Paraaortic lymph node (tissue), 1 donor: ENCODE measurements around a stretch of chr4.

GRCh38 chr4:4851728-4851971, 7.8 kb upstream of the MSX1 start:
- PRO-cap: unidirectional peak, minus-strand start at chr4:4851887

DNA sequence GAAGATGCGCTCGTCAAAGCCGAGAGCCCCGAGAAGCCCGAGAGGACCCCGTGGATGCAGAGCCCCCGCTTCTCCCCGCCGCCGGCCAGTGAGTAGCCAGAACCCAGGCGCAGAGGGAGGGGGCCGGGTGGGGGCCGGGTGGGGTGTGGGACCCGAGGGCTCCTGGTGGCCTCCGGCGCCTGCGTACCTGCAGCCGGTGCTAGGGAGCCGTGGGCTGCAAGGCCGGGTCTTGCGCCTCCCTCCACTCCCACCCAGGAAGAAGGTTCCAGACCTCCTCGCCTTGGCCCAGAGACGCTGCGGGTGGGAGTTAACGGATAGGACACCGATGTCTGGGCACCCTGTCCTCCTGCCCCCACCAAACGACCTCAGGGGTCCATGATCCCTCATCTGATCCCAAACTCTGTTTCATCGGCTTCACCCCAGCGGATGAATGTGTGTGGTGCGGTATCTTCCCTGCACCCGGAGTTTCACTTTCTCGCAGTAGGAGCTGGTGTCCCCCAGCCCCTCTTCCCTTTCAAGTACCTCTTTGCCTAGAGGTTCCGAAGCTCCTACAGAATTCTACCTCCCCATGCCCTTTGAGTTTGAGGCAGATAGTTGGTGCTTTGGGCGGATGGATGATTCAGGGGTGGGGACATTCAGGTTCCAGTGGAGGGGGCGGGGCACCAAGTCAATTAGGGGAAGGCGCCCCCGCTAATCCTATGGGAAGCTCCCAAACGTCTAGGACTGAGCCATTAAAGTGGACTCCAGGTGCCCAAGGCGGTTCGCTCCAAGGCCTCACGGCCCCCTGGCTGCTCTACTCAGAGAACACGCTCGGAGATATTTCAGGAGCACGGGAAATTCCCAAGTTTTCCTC, 1.0 kb downstream of the MSX1 start:
- PRO-cap: unidirectional peak, minus-strand start at position 795 of the sequence

- PRO-cap: no peak
These were observed 761 bp upstream of the STK32B start for GRCh38 chr4:5050619-5050818.

- PRO-cap: no peak
These were observed 139.9 kb downstream of the EVC2 start for GRCh38 chr4:5568384-5568849.

DNA sequence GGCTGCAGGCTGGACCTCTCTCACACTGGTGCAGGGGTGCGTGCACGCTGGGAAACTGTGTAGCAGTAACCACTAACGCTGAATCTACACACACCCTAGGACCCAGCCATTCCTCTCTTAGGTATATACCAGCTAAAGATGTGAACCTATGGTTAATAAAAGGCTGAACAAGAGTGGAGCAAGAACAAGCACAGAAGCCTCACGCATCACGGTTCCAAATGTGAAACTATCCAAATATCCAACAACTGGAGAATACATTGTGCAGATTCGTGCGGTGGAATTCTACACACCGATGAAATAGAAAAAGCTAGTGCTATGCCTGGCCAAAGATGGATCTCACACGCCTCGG, 48.2 kb downstream of the CRMP1 start:
- PRO-cap: no peak

- PRO-cap: unidirectional peak, minus-strand start at chr4:5888457
These were observed 4.6 kb downstream of the CRMP1 start for GRCh38 chr4:5888007-5888927.

DNA sequence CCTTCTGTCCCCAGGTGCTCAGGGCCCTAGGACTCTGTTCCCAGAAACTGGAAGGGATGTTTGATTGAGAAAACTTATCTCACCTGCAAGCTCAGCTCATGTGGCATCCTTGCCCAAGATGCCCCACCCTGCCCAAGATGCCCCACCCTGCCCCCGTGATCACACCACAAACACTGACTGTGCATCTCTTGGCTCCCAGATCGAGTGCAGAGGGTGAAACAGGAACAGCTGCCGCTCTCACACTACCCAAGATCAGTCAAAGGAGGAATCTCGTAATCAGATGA, 27.8 kb downstream of the JAKMIP1 start:
- PRO-cap: unidirectional peak, plus-strand start at position 198 of the sequence

GRCh38 chr4:6257039-6257937, 12.4 kb upstream of the WFS1 start:
- PRO-cap: no peak

- PRO-cap: no peak
These were observed 11.3 kb upstream of the MAN2B2 start for GRCh38 chr4:6563446-6564289.

GRCh38 chr4:6576312-6576979, 1.5 kb downstream of the MAN2B2 start:
- PRO-cap: no peak

- PRO-cap: no peak
These were observed 16.0 kb upstream of the ENSG00000170846 start for GRCh38 chr4:6657815-6658293.

- PRO-cap: no peak
These were observed 886 bp upstream of the S100P start for GRCh38 chr4:6692800-6693183.

DNA sequence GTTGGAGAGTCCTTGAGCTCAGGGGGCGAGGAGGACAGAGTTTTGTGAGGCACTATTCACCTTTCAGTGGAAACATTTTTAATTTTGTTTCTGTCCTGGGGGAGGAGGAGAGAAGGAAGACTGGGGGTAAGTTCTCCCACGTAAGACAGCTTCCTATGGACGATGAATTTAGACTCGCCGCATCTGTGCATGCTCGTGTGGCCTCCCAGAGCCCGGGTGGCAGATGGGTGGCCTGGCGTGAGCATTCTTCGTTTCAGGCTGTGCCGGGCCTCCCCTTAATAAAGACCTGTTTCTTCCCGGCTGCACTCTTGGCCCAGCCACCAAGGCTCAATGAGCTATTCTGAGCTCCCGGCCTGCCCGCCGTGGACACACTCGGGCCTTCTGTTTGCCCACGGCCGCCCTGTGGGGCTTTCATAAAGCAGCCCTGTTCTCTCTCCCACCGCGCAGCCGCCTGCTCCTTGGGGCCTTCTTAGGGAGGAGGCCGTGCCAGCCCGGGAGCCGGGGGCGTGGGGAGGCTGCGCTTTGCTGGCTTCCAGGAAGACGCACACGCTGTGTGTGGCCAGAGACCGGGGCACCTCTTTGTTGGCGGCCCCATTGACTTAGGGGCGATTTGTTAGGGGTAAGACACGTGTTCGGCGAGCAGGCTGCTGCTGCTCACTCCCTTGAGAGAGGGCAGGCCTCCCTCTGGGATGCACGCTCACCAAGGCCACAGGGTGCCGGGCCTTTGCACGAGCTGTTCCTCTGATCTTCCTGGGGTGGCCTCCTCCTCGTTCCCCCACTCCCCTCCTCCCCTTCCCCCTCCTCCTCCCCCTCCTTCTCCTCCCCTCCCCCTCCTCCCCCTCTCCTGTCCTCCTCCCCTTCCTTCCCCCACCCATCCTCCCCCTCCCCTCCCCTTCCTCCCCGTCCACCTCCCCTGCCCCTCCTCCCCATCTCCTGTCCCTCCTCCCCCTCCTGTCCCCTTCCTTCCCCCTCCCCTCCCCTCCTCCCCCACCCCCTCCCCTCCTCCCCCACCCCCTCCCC, 11.2 kb downstream of the BLOC1S4 start:
- PRO-cap: no peak

GRCh38 chr4:6751367-6752141, 31.0 kb upstream of the KIAA0232 start:
- PRO-cap: no peak

GRCh38 chr4:6772200-6772920, 10.2 kb upstream of the KIAA0232 start:
- PRO-cap: no peak

- PRO-cap: no peak
These were observed 52.4 kb downstream of the KIAA0232 start for GRCh38 chr4:6834838-6835501.

GRCh38 chr4:6855494-6856016, 54.1 kb upstream of the TBC1D14 start:
- PRO-cap: no peak

- PRO-cap: no peak
These were observed 27.6 kb upstream of the TBC1D14 start for GRCh38 chr4:6881966-6882420.

DNA sequence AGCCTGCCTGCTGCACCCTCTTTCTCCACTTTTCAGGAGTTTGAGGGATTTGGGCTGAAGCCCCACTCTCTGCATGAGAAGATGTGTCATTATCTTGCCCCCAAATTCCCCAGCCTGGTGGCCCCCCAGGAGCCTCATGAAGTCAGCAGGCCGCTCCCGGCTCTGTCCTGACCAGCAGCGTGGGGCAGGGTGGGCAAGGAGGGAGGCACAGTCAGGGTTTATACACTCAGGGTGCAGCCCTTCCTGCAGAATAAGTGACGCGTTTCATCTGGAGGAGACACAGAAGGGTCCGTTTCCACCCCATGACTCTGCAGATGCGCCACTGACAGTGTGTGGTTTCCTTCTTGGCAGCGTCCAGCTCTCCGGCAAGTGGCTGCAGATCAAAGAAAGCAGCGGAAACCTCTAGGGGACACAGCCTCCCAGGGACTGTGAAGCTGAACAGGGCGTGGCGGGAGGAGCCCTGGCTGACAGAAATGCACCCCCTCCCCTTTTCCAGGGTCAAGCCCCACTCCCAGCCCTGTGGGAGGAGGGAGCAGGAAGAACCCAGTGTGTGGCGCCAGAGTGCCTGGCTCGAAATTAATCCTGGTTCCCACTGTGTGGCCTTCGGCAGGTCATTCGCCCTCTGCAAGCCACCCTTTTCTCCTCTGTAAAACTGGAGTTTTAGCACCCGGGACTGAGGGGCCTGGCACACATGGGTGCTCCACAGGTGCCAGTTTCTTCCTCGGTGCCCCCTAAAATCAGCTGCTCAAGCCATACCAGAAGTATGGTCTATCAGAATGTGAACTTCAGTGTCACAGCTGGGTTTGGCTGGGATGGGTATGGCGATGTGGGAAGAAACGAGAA, 17.3 kb upstream of the TBC1D14 start:
- PRO-cap: no peak

- PRO-cap: no peak
These were observed 16.0 kb upstream of the TBC1D14 start for GRCh38 chr4:6893509-6894121.